NT2/D1 (cell line): Measurements from ENCODE around the genes THUMPD1, ZP2 and POLR3E.

DNA sequence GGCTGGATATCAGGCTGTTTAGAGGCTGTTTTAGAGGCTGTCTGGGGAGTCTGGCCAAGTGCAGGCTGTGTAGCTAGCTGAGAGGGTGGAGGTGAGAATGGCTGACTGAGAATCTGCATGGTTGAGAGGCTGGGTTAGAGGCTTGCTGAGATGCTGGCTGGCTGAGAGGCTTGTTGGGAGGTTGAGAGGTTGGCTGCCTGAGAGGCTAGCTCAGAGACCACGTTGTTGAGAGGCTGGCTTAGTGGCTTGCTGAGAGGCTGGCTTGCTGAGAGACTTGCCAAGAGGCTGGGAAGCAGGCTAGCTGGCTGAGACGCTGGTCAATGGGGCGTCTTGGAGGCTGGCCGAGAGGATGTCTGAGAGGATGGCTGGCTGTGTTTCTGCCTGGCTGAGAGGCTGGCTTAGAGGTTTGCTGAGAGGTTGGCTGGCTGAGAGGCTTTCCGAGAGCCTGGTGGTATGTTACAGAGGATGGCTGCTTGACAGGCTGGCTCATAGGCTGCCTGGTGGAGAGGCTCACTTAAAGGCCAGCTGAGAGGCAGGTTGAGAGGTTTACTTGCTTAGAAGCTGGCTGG lies 36.7 kb upstream of the ACSM2B start:
- RRBS, 2 experiments, result no CpG with 5 or more reads among the region's 5 CpGs

DNA sequence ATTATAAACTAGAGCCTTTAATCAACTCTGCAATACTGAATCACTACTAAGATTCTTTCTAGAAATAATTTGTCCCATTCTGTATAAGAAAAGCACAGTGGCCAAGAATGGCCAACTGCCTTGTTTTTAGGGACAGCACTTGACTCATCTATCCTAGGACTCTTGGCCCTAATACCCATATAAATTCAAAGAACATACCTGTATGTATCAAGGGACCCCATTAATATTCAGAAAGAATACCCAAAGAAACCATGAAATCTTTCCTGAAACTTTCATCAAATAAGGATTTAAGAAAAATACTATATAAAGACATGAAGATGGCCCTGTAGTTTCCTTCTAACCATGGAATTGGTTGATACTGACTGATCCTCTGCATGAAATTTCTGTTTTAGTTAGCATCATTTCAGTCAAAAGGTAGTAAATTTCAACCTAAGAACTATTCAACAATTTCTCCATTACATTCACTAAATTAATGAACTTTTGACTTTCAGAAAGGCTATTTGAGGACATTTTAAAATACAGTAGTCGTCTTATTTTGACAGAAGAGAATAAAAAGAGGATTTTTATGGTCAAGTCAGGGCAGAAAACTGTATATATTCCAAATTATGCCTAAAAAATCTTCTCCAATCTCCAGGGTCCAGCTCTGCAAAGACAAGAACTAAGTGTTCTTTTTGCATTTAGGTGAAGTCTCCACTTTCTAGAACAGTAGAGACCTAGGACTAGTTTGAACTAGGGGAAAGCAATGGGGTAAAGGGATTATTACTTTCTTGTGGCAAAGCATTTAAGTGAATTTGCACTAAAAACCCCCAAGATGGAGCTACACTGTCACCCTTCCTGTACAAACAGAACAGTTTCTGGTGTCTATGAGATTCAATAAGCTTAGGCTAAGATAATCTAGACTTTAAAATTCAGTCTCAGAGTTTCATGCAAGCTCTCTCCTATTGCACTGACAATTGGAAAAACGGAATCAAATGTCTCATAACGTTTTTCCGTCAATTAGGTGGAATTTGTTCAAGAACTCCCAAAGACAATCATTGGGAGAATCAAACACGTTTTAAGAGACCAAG lies 9.4 kb downstream of the THUMPD1 start:
- RRBS, 2 experiments, result no CpG with 5 or more reads among the region's 5 CpGs

- RRBS, 2 experiments, result no CpG with 5 or more reads among the region's 2 CpGs
Measured at GRCh38 chr16:20734114-20734891, 7.3 kb downstream of the THUMPD1 start.

GRCh38 chr16:20738589-20739187 lies 2.9 kb downstream of the THUMPD1 start:
- RRBS, 2 experiments, result no CpG with 5 or more reads among the region's 6 CpGs

GRCh38 chr16:20741158-20742372 lies at the start of gene THUMPD1:
Gene THUMPD1, minus strand, starts transcription at chr16:20741818.
- RRBS, 2 experiments, result 1 to 4% methylated on average over 17 to 22 of the region's 76 CpGs

DNA sequence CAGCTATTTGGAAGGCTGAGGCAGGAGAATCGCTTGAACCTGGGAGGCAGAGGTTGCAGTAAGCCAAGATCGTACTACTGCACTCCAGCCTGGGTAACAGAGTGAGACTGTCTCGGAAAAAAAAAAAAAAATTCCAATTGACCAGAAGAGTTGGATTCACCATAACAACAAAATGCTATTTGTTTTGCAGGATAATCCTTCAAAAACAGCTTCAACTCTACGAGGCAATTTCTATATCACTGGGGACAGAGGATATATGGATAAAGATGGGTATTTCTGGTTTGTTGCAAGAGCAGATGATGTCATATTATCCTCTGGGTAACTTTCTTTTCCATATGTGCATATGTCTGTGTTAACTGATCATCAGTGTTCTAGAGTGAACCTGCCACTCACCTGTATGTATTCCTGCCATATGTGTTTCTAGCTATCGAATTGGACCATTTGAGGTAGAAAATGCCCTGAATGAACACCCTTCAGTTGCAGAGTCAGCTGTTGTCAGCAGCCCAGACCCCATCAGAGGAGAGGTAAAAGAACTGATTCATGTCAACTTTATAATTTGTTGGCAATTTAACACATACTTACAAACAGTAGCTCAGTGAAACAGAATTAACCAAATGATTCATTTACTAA lies 14.3 kb downstream of the ERI2 start:
- RRBS, 2 experiments, result no CpG with 5 or more reads among the region's 5 CpGs

DNA sequence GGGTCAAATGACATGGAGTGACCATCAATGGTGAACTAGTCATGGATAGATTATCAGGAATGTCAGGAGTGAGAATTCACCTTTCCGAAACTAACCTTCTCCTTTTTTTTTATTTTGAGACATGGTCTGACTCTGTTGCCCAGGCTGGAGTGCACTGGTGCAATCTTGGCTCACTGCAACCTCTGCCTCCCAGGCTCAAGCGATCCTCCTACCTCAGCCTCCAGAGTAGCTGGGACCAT lies 84.5 kb downstream of the DNAH3 start:
- RRBS, 2 experiments, result no CpG with 5 or more reads among the region's 2 CpGs

DNA sequence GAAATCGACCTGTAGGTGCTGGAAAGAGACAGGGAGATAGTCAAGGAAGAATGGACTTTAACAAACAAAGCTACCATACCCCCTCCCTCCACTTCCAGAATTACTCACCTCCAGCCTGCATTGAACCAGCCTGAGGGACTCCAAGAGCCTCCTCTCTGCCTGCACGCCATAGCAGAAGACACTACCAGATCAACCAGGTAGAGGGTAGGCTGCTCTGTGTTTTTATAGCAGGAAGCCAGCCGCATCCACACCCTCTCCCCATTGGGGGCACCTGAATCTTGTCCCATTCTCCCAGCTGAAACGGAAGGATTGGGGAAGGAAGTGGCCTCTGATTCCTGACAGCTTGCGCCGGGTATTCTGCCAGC lies at the start of gene ZP2:
Gene ZP2, minus strand, starts transcription at position 197 of the 365 bp plus-strand sequence.
- RRBS, 2 experiments, result no CpG with 5 or more reads among the region's 6 CpGs

DNA sequence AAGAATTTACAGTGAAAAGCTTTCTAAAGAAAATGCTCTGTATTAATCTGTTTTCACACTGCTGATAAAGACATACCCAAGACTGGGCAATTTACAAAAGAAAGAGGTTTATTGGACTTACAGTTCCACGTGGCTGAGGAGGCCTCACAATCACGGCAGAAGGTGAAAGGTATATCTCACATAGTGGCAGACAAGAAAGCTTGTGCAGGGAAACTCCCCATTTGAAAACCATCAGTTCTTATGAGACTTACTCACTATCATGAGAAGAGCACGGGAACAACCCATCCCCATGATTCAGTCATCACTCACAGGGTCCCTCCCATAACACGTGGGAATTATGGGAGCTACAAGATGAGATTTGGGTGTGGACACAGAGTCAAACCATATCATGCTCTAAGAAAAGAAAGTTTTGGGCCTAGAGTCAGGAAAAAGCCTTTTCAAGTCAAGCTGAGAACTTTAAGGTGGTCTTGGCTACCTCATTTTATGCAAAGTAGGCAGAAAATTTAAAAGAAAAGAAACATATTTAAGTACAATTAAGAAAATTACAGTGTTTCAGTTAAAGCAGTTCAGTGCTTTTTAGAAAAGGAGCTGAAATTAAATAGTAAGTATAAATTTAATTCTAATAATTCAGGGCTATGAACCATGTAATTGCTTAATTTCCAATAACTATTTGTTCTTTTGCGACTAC lies 24.9 kb upstream of the CRYM start:
- RRBS, 2 experiments, result no CpG with 5 or more reads among the region's 5 CpGs

DNA sequence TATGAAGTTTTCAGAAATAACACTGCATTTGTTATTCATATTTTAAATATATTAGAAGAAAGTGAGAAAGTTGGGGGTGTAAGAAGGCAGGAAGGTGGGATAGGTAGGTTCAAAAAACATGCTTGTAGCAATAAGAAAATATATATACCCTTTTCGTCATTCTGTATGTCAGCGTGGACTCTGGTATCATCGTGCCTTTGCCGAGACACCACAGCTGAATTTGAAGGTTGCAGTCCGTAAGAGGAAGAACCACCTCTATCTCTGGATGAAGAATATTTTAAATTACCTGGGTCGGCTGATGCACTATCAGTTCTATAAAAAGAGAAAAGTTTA lies 115.2 kb upstream of the METTL9 start:
- RRBS, 2 experiments, result no CpG with 5 or more reads among the region's 6 CpGs

- RRBS, 2 experiments, result no CpG with 5 or more reads among the region's 5 CpGs
Measured at GRCh38 chr16:21543606-21543910, 55.8 kb upstream of the METTL9 start.

DNA sequence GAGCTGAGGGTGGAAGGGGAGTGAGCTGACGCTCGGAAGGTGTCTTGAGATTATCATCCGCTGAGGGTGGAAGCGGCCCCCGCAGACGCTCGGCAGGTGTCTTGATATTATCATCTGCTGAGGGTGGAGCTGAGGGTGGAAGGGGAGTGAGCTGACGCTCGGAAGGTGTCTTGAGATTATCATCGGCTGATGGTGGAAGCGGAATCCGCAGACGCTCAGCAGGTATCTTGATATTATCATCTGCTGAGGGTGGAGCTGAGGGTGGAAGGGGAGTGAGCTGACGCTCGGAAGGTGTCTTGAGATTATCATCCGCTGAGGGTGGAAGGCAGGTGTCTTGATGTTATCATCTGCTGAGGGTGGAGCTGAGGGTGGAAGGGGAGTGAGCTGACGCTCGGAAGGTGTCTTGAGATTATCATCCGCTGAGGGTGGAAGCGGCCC lies 21.3 kb downstream of the NPIPB4 start:
- RRBS, 2 experiments, result no CpG with 5 or more reads among the region's 20 CpGs

GRCh38 chr16:21837205-21837652 lies 20.3 kb downstream of the NPIPB4 start:
- RRBS, 2 experiments, result no CpG with 5 or more reads among the region's 14 CpGs

DNA sequence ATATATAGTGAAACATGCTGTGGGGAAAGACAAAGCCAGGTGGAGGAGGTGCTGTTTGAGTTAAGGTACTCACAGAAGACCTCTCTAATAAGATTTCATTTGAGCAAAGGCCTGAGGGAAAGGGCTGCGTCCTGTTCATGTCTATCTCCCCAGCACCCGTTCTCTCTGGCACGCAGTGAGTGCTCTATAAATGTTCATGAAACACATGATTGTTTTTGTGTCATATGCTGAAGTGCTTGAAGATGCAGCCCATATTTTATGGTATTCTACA lies 942 bp downstream of the VWA3A start:
- RRBS, 2 experiments, result no CpG with 5 or more reads among the region's 3 CpGs

DNA sequence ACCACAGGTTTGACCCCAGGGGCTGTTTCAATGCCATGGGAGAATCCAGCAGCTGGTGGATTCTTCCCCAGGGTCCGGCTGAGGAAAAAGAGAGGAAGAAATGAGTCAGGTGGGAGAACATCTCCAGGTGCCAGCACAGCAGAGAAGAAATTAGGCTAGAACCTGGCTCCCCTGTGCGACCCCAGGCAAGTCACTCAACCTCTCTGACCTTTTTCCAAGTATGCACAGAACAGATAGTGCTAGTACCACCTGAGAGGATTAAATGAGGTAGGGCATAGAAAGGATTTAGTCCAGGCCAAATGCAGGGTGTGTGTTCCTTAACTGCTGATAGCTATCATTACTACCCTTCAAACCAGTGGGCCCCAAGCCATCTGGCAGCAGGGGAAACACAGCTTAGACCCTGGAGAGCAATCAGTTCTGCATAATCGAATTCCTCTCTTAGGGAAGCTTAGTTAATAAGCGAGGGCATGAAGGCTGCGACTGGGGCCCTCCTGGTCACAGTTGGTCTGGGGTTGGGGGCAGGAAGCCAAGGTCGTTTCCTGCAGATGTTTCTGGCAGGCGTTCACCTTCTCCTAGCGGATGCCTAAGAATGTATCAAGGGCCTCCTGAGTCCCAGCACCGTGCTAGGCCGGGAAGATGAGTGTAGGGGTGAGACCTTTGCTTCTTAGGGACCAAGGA lies 16.7 kb upstream of the EEF2K start:
- RRBS, 2 experiments, result no CpG with 5 or more reads among the region's 10 CpGs

GRCh38 chr16:22189876-22190621 lies 16.0 kb upstream of the EEF2K start:
- RRBS, 2 experiments, result under 1 to 2% methylated on average over 12 to 14 of the region's 69 CpGs

GRCh38 chr16:22199553-22199984 lies 6.5 kb upstream of the EEF2K start:
- RRBS, 2 experiments, result no CpG with 5 or more reads among the region's 13 CpGs

DNA sequence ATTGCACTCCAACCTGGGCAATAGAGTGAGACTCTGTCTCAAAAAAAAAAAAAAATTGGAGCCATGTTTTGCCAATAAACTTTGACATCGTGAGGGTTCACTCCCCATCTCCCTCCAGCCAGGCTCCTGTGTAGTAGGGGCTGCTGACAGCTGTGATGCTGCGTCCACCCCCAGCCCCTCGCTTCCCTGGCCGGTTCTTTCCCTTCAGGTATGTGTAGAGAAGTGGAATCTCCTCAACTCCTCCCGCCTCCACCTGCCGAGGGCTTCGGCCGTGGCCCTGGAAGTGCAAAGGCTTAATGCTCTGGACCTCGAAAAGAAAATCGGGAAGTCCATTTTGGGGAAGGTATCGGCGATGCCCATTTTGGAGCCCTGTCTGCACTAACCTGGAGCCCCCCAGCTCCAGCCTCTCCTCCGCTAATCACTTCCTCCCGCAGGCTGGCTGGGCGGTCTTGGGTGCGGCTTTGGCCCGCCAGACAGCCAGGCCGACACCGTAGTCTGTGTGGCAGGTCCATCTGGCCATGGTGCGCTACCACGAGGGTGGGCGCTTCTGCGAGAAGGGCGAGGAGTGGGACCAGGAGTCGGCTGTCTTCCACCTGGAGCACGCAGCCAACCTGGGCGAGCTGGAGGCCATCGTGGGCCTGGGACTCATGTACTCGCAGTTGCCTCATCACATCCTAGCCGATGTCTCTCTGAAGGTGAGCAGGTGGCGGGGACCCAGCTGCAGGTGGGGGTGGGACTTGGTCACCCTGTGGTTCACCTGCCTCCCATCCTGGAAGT lies 30.8 kb upstream of the POLR3E start:
- RRBS, 2 experiments, result no CpG with 5 or more reads among the region's 31 CpGs

GRCh38 chr16:22296816-22297557 lies at the start of gene POLR3E:
Gene POLR3E, plus strand, starts transcription at chr16:22297409.
- RRBS, 2 experiments, result 3% methylated on average over 13 of the region's 56 CpGs; no CpG with 5 or more reads in 1 of the 2 experiments

GRCh38 chr16:22372997-22373632 lies 1.3 kb downstream of the CDR2 start:
- RRBS, 2 experiments, result no CpG with 5 or more reads among the region's 12 CpGs